Cardiac ventricle fibroblast (primary cell): ENCODE data around the genes PPP3R2 and TMEM38B.

DNA sequence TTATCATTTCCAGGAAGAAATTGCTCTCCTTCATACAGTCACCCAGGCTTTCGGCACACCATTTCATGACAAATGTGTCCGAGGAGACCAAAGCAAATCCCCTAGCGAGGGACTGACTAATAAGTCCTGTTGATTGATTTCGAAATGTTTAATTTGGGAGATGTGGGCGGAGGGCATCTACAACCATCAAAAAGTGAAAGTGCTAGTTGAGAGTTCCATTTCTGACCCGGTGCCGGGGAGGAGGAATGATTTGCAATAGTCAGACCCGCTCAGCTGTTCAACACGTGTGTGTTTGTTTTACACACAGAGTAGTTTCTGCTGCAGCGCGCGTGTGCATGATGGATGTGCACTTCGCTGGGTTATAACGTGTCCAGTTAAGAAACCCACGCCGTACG, 908 bp upstream of the NR4A3 start:
- RAMPAGE, long total RNA = no peak

GRCh38 chr9:99931310-99931918, 25.0 kb downstream of the STX17 start:
- RAMPAGE, long total RNA = no peak

DNA sequence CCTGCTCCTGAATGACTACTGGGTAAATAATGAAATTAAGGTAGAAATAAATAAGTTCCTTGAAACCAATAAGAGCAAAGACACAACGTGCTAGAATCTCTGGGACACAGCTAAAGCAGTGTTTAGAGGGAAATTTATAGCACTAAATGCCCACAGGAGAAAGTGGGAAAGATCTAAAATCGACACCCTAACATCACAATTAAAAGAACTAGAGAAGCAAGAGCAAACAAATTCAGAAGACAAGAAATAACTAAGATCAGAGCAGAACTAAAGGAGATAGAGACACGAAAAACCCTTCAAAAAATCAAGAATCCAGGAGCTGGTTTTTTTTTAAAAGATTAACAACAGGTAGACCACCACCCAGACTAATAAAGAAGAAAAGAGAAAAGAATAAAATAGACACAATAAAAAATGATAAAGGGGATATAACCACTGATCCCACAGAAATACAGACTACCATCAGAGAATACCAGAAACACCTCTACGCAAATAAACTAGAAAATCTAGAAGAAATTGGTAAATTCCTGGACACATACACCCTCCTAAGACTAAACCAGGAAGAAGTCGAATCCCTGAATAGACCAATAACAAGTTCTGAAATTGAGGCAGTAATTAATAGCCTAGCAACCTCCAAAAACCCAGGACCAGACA, 81.1 kb downstream of the INVS start:
- RAMPAGE, long total RNA = no peak

DNA sequence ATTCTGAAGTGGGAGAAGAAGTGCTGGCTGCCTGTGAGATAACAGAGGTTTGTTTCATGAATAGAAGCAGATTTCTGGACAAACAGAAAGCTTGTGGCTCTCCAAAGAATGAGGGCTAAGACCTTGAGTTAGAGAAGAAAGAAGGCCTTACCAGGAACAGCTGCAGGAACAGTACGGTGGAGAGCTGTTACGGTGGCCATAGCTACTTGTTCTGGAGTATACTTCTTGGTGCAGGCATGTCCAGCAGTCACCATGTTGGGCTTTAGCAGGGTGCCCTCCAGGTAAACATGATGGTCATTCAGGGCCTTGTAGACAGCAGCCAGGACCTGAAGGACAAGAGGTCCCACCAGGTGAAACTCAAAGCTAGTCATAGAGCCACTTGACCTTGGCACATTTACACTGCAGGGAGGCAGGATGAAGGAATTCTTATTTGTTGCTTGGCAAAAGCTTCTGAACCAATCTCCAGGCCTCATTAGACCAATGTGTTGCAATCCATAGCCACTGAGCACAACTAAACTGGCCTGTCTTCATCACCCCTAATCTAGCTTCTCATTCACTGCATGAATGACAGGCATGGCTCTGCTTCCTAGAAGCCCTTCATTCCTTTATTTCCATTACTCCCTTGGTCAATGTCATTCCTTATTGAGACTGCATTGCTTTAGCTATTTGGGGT, 10.1 kb downstream of the ALDOB start:
- RAMPAGE, long total RNA = no peak

DNA sequence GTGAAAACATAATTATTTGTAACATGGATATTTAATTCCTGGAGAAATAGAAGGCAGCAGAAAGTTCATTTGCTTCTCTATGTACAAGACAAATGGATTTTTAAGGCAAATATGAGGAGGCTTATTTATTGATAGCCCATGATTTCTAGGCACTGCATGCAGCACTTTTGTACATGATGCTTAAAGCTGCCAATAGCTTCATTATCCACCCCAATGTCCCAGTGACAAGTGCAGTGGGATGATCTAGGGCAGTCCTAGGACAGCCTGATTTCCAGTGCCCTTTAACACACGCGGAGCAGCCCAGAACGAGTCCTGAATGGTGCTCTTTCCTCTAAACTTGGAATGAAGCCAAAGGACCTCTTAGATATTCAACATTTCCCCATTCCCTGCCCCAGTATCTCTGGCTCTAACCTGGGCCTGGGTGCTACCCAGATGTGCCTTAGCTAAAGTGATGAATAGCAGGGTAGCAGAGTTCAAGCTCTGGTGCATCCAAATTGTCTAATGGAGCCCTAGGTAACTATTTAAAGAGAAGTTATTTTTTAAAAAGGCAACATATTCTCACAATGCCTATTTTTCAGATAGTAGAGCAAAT, 1.1 kb downstream of the ALDOB start:
- RAMPAGE, long total RNA = no peak

DNA sequence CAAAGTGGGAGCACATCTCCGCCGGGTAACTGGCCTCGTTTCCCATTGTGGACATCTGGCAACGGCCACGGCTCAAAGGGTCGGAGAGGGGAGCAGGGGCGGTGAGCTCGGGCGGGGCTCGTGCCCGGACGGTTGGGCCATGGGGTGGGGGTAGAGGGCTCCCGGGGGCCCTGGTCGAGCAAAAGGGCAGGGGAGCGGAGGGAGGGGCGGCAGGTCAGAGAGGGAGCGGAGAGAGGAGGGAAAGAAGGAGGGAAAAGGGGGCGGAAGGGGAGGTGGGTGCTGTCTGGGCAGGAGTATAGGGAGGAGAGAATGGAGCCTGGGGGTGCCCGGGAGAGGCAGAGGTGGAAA, at the start of gene PPP3R2:
TSS of gene PPP3R2 (minus strand) at position 94 of the 348 bp plus-strand sequence.
- RAMPAGE, long total RNA = no peak

DNA sequence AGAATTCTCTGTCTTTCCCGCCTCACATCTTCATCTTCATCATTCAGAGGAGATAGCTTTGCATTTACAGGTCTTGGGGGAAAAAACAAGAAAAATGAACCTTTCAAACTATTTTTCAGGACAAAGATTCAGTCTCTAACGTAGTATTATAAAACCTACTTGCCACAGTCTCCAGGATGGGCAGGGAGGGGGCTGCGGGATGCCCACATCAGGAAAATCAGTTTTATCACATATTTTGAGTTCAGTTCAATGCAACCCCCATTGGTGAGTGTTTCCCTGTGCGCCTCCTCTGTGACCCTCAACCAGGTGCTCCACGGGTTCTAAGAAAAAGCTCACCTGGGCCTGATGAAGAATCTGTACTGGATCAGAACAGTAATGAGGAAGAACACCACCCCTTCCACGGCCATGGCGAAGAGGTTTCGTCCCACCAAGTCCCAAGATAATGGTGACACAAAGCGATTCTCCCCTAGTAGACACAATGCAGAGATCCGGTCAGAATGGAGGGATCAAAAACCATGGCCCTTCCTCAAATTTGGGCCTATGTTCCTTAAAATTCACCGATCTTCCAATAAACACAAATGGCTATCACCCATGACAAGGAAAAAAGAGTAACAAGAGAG, 29.0 kb downstream of the NIPSNAP3B start:
- RAMPAGE, long total RNA = no peak

DNA sequence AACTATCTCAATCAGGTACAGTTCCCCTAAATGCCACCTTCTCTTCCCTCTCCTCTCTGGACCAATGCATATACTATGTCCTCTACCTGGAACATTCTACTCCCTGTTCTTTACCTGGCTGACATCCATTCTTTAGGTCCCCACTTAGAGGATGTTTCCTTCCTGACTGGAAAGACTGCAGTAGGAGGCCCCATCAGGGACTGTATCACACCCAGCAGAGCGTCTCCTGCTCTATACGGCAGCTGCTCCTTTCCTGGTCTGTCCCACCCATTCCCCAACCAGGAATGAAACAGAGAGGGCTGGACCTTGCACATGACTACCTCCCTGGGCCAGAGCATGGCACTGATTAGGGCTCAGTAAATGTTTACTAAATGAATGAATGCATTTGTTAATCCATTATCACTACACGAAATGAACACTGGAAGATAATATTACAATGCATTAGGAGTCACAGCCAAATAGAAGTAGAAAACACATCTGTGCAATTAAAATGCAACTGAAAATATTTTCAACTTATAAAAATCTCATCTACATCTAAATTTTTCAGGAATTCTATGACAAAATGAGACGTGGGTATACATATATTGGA, 76.4 kb downstream of the ABCA1 start:
- RAMPAGE, long total RNA = no peak

GRCh38 chr9:104912531-104913425, 15.2 kb downstream of the ABCA1 start:
- RAMPAGE, long total RNA = no peak

- RAMPAGE, long total RNA = no peak
These were observed 389 bp downstream of the ABCA1 start for GRCh38 chr9:104927633-104927899.

DNA sequence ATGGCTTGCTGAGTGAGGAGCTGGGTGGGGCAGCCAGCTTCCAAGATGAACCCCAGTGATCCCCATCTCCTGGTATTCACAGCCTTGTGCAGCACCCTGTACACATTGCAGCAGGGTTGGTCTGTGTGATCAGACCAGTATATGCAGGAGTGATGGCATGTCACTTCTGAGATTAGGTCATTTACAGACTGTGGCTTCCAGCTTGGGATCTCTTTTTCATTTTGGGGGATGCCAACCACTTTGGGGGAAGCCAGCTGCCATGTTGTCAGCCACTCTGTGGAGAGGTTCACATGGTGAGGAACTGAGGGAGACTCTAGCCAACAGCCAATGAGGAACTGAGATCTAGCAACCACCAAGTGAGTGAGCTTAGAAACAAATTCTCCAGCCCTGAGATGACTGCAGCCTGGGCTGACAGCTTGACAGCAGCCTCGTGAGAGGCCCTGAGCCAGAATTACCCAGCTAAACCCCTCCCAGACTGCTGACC, 102.9 kb upstream of the SLC44A1 start:
- RAMPAGE, long total RNA = no peak

GRCh38 chr9:105303740-105304208, 59.3 kb downstream of the SLC44A1 start:
- RAMPAGE, long total RNA = no peak

- RAMPAGE, long total RNA = no peak
These were observed 74.3 kb downstream of the SLC44A1 start for GRCh38 chr9:105318552-105319296.

GRCh38 chr9:105329750-105330025, 85.2 kb downstream of the SLC44A1 start:
- RAMPAGE, long total RNA = no peak

DNA sequence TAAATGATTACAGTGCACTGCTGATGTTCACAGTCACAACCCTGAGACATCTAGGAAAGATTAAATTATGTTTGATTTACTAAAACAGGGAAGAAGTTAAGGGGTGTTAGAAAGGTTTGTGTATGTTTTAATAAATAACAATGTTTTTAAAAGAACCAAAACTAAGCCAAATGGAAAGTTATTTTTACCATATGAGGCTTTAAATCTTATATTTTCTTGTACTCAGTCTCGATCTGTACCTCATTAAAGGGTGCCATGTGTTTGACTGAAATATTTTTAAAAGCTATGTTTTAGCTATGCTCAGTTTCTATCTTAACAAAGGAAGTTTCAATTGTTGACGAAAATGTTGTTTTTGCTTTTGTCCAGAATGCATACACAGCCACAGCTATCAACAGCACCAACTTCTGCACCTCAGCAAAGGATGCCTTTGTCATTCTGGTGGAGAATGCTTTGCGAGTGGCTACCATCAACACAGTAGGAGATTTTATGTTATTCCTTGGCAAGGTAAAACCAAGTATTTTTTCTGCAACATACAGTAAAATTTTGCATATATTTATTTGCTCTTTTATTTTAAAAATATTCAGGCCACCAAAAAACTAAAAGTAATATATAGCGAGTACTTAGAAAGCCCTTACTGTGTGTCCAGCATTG, 73.5 kb upstream of the FSD1L start:
- RAMPAGE, long total RNA = no peak

DNA sequence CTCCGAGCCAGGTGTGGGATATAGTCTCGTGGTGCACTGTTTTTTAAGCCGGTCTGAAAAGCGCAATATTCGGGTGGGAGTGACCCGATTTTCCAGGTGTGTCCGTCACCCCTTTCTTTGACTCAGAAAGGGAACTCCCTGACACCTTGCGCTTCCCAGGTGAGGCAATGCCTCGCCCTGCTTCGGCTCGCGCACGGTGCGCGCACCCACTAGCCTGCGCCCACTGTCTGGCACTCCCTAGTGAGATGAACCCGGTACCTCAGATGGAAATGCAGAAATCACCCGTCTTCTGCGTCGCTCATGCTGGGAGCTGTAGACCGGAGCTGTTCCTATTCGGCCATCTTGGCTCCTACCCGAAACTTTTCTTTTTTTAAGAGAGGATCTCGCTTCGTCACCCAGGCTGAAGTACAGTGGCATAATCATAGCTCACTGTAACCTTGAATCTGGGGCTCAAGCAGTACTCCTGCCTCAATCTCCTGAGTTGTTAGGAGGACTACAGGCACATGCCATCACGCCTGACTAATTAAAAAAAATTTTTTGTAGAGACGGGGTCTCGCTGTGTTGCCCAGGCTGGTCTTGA, 24.0 kb downstream of the FKTN start:
- RAMPAGE, long total RNA = no peak

- RAMPAGE, long total RNA = no peak
These were observed at the start of gene TMEM38B for GRCh38 chr9:105694290-105695335. Gene TMEM38B (plus strand): TSS chr9:105694541.

DNA sequence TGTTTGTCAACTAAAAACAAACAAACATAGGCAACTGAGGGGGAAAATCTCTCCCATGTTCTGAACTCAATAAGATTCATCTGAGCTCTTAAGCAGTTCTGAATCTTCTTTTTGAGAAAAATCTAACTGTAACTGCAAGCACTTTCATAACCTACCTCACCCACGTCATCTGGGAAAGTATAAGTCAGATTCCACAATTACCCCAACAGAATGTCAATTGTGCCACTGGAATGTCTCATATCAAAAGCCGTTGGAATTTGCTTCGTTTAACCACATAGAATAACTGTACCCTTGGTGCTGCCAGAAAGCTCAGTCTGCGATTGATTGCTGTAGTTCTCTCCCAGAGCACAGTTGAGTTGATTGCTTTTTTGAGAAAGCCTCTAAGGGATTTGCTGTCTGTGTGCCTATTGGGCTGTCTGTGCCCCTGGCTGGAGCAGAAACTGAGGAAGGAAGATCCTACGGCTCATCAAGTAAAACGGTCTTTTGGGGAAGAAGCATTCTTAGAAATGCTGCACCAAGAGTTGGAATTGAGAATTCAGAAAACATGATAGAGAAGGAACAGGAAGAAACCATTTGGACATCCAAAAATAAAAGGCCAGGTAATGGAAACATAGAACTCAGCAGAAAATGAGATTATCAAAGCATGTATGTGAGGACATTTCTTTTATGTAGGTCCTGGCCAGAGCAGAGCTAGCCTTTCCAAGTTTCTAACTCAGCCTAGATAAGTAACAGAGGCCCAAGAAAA, 583.7 kb downstream of the TMEM38B start:
- RAMPAGE, long total RNA = no peak

- RAMPAGE, long total RNA = no peak
These were observed 5.2 kb downstream of the ZNF462 start for GRCh38 chr9:106868130-106868526.

DNA sequence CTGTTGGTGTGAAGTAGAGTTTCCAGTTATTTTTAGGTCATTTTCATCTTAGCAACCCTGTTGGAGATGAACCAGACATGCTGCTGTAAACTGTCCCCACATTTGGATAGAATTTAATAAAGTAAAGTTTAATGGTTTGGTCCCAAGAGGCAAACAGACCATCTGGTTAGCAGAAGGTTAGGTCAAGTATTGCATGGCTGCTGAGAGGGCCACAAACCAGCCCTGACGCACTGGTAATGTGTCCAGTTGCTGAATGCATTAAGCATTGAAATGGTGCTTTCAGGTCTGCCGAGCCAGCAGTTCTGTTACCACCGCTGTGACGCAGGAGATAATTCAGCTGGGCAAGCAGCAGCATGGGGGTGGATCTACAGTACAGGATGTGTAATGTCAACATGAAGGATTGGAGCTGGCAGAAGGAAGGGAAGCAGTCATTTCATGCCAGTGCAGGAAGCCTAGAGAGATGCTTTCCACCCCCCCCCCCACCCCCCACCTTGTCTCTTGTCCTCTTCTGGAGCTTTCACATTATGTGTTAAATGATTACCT, 16.0 kb downstream of the ZNF462 start:
- RAMPAGE, long total RNA = no peak